ENCODE data around the gene STRN.

DNA sequence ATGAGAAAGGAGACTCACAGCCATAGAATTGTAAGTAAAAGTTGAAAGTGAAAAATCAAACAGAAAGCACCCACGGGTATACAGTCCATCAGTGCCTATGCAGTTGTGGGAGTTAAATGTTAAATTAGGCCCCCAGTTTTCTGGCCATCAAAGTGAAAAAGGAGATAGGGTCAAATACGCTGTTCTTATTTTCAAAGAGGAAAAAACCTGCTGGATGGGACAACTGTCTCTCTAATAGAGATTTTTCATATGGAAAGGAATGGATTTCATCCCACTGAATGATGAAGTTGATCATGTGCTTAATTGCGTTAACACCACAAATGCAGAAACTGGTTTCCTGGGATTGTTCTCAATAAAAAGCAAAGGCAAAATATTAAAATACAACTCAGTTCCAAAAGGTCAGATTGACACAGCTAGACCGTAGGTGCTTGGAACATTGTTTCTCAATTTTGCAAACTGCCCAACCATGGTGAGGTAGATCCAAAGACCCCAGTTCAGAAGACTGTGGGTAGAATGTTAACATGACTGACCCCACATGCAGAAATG lies 112.1 kb downstream of the CRIM1 start:
- PRO-cap: no peak

GRCh38 chr2:36555232-36555598 lies 42.8 kb downstream of the FEZ2 start:
- PRO-cap: no peak

DNA sequence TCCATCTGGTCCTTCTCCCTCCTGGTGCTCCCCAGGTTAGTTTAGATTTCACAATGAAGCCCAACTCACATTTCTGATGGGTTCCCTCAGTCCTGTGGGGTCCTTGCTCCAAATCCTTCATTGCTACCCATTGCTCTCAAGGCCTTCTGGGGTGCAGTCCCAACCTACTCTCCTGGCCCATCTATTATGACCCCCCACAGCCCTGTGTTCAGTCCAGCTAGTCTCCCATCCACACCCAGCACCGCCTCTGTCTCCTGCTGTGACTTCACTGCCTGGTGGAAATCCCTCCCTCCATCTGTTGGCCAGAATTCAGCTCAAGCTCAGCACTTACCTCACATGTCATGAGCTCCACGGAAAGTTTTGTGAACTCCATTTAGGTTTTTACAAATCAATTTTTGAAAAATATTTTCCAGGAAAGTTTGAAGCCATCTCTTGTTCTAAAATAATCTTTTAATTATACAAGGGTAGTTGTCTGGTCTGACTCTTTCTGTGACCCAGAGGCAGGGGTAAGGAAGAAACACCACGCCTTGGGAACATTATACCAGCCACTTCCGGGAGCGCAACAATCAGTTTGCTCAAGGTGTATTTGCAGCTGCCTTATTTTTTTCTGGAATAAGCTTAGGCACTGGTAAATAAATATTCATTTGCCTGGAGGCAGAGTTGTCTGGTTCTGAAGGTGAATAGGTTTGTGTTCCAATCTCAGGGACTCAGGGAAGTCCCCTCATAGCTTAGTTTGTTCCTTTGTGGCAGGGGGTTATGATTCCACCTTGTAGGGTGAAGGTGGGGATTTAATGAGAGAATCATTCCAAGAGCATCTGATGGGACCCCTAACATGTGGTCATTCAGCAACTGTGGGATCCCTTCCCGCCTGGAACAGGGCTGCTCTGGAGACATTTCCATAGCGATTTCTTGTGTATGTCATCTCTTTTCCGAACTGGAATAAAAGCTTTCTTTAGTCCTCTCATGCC lies 110.9 kb downstream of the VIT start:
- PRO-cap: no peak

GRCh38 chr2:36965585-36966750 lies at the start of gene STRN:
Gene STRN, minus strand, starts transcription at chr2:36966536.
- PRO-cap: bidirectional peak, plus-strand start at chr2:36966814, minus-strand start at chr2:36966565

DNA sequence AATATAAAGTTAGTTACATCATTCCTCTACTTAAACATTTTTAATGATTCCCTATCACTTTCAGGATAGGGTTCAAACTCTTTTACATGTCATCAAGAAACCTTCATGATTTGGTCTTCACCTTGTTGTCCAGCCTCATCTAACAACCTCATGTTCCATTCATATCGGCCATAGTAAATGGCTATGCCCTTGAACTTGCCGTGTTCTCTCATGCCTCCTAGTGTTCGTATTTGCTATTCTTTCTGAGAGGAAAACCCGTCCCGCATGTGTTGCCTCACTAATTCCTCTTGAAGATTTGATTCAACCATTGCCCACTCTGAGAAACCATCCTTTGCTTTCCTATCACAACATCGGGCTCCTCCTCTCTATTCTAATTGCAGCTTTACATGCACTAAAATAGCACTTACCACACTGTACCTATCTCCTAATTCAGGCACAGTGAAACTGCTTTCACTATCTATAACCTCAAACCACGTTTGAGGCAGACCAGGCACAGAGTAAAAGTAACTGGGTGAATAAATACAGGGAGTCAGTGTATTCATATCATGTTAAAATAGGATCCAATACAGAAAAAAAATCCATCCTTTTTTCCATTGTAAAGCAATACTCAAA lies 38.8 kb upstream of the STRN start:
- PRO-cap: no peak

- PRO-cap: no peak
Observed at GRCh38 chr2:37090089-37090540, 5.8 kb downstream of the GPATCH11 start.

- PRO-cap: no peak
Observed at GRCh38 chr2:37091866-37092298, 7.6 kb downstream of the GPATCH11 start.

GRCh38 chr2:37155778-37156261 lies 960 bp downstream of the EIF2AK2 start:
- PRO-cap: no peak

GRCh38 chr2:37343336-37344126 lies 899 bp upstream of the QPCT start:
- PRO-cap: unidirectional peak, plus-strand start at chr2:37343677

DNA sequence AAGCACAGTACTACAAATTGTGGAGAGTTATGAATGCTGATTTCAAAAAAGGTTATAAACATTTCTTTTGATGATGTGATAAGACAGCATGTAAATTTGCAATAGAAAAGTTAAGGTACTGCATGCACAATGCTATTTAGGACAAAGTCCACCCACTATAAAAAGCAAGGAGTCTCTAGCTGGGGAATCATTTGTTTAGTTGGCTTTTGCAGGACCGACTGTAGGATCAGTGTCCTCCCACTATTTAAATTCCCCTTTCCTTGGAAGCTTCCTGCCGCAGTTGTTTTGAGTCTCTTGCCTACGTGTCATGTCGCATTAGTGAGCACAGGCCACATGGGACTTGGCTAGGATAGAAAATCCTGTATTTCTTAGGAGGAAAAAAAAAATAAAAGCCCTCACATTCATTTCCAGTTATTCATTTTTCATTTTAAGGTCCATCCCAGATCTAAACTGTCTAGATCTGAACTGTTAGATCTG lies 13.1 kb downstream of the QPCT start:
- PRO-cap: no peak

- PRO-cap: no peak
Observed at GRCh38 chr2:37466455-37467210, 122.2 kb downstream of the QPCT start.

DNA sequence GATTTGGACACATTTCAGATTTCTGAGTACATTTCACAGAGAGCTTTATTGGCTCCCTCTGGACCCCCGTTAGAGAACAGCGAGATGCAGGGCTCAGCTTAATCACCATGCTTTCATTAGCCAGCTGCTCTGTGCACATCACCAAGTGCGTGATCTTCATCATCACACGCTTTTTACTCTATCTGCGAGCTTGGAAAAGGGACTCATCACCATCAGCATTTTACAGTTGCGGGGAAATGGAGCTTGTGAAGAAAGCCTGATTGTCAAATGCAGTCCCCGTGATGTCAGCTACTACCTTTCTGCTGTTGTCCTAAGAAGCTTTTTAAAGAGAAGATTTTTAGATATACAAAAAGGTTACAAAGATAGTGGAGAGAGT lies 88.5 kb downstream of the CDC42EP3 start:
- PRO-cap: no peak

GRCh38 chr2:37645254-37646005 lies 26.0 kb downstream of the CDC42EP3 start:
- PRO-cap: no peak

- PRO-cap: bidirectional peak, plus-strand start at chr2:37711672, minus-strand start at chr2:37711398
Observed at GRCh38 chr2:37711262-37711929, 40.0 kb upstream of the CDC42EP3 start.

DNA sequence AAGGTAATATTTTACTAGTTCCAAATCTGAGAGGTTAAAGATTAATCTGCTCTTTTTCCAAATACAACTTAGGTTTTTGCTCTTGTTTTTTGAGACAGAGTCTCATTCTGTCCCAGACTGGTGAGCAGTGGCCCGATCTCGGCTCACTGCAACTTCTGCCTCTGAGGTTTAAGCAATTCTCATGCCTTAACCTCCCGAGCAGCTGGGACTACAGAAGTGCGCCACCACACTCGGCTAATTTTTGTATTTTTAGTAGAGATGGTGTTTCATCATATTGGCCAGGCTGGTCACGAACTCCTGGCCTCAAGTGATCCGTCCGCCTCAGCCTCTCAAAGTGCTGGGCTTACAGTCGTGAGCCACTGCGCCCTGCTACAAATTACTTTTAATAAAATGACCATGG lies 1.4 kb upstream of the RMDN2 start:
- PRO-cap: no peak

GRCh38 chr2:37929286-37929789 lies 4.3 kb downstream of the RMDN2 start:
- PRO-cap: no peak

GRCh38 chr2:38071035-38071377 lies 4.9 kb downstream of the CYP1B1 start:
- PRO-cap: no peak

GRCh38 chr2:38075661-38075885 lies 378 bp downstream of the CYP1B1 start:
- PRO-cap: no peak

- PRO-cap: no peak
Observed at GRCh38 chr2:38085074-38085906, 9.3 kb upstream of the CYP1B1 start.

GRCh38 chr2:38113928-38114560 lies 38.1 kb upstream of the CYP1B1 start:
- PRO-cap: no peak